Neural crest cell (in vitro differentiated cells): Measurements from ENCODE around the genes PIGL and LRRC75A.

DNA sequence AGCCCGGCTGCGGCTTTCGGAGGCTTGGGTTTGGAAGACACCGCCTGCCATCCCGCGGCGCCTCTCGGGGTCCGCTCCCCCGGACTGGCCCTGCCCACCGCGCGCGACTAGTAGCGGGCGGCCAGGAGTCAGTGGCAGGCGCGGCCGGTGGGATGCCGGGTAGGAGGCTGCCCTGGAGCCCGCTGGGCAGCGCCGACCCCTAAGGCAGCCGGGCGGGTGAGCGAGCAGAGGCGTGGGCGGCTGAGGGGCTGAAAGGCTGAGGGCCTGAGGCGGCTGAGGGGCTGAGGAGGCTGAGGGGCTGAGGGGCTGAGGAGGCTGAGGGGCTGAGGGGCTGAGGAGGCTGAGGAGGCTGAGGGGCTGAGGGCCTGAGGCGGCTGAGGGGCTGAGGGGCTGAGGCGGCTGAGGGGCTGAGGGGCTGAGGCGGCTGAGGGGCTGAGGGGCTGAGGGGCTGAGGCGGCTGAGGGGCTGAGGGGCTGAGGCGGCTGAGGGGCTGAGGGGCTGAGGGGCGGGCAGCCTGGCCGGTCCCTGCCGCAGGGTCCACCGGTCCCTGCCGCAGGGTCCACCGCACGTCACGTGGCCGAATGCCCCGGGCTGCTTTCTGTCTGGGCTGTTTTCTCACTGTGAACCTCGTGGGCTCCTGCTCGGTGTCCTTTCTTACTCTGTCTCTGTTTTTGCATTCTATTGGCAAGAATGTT, 17.7 kb downstream of the TBC1D26 start:
- PRO-cap: no peak

- PRO-cap: no peak
Observed at GRCh38 chr17:15913769-15914147, 31.2 kb upstream of the ADORA2B start.

GRCh38 chr17:16024763-16025386, 25.3 kb downstream of the TTC19 start:
- PRO-cap: no peak

DNA sequence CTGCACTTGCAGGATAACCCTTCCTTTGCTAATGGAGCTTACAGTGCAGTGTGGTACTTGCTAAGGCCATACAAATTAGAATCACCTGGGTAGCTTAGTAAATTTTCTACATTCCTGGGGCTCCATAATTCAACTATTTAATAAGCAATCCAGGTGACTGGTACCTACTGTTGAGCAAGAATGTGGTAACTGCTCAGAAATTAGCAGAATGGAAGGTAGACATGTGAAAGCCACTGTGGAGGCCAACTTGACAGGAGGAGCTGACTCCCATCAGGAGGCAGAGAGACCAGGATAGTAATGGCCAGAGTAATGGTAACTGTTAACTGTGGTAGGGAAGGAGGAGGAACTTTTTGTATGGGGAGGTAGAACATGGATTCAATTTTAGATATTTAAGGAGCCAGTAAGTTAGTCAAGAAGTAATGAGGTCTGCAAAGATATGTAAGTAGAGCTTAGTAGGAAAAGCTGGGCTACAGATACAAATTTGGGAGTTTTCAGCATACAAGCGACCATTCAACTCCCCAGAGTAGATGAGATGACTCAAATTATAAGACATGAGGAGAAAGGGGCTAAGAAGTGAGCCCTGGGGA, 42.9 kb downstream of the TTC19 start:
- PRO-cap: no peak

DNA sequence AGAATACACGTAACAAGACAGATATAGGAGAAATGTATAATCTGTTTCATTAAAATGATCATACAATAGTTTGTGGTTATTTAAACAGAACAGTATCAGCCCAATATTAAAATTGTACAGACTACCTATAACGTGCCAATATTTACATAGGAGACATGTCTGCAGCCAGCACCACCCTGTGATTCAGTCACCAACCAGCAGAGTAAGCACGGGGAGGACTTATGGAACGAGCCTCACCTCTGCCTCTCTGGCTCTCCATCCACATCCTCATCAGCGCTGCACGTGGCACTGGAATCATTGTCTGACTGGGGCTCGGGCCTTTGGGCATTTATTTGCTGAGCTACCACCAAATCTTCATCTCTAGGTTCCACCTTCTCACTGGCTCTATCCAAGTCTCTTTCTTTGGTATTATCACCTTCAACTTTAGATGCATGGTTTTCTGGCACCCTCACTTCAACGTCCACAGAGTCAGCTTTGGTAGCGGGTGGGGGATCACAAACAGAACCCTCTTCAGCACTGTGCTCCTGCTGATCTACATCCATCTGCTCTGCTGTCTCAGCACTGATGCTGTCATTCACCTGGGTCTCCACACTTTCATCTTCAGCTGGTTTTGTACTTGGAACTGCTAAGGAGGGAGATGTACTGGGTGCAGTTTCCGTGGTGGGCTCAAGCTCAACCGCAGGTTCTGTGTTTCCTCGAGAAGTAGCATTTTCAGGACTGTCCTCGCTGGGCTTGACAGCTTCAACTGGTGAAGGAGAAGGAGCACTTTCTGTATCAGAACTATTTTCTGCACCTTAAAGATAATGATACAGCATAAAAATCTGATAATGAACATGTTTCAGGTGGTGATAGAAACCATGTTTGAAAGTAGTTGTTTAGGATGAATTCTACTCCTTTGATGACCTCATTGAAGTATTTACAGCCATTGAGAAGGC, 101.7 kb downstream of the TTC19 start:
- PRO-cap: no peak

DNA sequence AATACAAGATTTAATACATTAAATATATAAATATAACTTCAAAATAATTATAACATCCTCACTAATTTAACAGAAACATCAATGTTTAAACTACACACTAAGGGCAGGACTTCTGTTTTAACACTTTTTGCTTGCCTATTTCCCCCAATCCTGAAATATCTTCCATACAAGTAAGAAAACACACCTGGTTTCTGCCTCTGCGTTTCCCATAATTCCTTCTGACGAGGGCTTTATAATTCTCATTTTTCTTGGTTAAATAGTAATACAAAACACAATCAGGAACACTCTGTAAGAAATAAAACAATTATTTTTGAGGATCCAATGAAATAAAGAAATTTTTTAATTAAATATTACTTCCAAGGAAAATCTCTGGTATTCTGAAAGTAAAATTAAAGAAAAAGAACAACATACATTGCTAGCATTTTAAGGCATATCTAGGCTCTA, 78.2 kb downstream of the NCOR1 start:
- PRO-cap: no peak

DNA sequence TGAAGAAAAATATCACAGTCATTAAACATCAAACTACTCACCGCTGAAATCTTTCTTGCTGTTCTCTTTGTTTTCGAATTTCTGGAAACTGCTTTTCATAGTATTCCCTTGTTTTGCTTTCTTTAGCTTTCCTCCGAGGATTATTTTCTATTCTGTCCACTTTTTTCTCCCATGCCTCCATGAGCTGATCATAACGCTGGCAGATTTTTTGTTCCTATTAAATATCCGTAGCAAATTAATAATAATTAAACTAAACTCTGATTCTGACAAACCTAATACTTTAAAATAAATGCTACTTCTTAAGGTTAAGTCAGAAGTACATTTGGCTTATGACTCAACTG, 69.0 kb downstream of the NCOR1 start:
- PRO-cap: no peak

DNA sequence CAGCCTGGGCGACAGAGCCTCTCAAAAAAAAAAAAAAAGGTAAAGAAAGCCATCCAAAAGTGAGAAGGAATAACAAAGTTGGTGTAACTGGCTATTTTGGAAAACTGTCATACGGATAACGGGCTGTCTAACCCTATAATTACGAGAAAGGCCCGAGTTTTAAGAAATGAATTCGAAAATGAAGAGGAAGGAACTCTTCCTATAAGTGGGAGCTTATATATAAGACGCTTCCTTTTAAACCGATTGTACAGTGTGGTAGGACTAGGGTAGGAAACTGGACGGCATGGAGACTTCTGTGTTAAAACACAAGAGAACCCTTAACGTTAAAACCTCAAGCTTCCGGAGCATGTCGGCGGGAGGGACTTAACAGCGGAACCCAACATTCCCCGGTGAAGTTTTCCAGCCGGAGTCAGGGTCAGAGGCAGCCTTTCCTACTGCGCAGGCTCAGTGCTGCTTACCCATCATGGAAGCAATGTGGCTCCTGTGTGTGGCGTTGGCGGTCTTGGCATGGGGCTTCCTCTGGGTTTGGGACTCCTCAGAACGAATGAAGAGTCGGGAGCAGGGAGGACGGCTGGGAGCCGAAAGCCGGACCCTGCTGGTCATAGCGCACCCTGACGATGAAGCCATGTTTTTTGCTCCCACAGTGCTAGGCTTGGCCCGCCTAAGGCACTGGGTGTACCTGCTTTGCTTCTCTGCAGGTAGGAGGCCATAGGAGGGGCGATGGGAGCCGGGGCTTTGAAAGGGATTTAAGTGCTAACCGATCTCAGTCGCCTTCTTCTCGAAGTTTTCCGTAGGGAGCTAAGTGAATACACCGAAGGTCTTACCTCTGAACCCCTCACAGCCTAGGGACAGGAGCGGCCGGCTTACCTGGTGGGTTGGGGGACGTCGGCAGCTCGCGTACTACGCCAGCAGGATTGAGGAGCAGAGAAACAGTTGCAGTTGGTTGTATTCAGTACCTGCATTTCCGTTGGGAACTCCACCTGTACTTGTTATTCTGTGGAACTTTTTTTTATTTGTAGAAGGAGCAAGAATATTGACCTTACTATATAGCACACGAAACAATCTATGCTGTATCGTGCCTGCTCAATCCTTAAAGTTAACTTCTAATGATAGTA, at the start of gene PIGL:
TSS of gene PIGL (plus strand) at position 447 of the 1,115 bp plus-strand sequence.
- PRO-cap: bidirectional peak, plus-strand start at position 447 of the sequence, minus-strand start at position 365 of the sequence

- PRO-cap: no peak
Observed at GRCh38 chr17:16297514-16298065, 55.7 kb downstream of the CENPV start.

- PRO-cap: no peak
Observed at GRCh38 chr17:16330782-16331337, 22.4 kb downstream of the CENPV start.

DNA sequence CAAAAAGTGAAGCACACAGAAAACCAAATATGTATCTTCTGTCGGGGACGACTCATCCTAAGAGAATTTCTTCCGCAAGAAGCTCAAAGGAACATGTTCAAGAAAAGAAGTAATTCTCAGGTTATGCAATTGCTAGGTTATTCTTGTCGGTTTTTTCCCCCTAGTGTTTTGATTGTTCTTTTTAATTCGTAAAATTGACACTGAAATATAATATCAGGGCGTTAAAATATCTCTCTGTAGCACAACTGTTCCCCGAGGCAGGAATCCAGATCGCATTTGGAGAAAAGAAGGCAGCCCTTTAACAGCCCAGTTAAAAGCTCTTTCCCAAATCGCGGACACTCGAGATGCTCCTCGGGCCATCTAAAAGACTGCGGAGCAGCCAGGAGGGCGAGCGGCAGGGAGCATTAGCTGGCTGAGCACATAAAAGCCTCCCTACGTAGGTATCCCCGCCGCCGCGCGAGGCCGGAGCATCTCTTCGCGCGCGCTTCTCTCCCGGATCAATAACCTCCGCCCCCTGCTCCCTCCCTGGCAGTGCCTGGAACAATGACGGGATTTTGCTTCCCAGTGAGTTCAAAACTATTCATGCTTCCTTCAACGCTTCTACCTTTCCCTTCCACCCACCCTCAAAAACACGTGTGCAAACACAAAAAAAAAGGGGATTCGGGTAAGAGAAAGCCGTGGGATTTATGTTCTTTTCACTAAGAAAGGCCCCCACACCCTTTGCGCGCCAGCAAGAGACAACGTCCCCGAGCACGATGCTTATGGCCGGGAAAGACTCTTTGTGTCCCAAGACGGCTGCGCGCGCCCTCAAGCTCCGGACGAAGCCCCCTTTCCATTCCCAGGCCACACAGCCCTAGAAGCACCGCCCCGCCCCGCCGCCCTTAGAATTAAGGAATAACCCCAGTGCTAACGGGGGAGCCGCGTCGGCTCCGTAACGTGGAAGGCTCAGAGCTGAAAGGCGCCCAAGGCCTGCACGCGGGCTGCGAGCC, 1.0 kb downstream of the CENPV start:
- PRO-cap: bidirectional peak, plus-strand start at position 573 of the sequence, minus-strand start at position 502 of the sequence; bidirectional peak, plus-strand start at position 953 of the sequence, minus-strand start at position 951 of the sequence

GRCh38 chr17:16443771-16444461, 28.5 kb downstream of the TRPV2 start:
- PRO-cap: no peak

DNA sequence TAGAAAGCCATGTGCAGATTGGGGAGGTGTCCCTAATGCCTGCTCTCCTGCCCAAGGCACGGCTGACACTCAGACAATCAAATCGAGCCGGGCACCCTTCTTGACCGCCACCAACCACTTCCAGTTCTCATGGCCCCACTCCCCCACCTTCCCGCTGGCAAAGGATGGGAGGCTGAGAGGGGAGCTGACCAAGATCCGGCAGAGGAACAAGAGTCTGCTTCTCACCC, 7.7 kb downstream of the LRRC75A start:
- PRO-cap: unidirectional peak, plus-strand start at position 80 of the sequence; bidirectional peak, plus-strand start outside the sequence, minus-strand start at position 120 of the sequence

DNA sequence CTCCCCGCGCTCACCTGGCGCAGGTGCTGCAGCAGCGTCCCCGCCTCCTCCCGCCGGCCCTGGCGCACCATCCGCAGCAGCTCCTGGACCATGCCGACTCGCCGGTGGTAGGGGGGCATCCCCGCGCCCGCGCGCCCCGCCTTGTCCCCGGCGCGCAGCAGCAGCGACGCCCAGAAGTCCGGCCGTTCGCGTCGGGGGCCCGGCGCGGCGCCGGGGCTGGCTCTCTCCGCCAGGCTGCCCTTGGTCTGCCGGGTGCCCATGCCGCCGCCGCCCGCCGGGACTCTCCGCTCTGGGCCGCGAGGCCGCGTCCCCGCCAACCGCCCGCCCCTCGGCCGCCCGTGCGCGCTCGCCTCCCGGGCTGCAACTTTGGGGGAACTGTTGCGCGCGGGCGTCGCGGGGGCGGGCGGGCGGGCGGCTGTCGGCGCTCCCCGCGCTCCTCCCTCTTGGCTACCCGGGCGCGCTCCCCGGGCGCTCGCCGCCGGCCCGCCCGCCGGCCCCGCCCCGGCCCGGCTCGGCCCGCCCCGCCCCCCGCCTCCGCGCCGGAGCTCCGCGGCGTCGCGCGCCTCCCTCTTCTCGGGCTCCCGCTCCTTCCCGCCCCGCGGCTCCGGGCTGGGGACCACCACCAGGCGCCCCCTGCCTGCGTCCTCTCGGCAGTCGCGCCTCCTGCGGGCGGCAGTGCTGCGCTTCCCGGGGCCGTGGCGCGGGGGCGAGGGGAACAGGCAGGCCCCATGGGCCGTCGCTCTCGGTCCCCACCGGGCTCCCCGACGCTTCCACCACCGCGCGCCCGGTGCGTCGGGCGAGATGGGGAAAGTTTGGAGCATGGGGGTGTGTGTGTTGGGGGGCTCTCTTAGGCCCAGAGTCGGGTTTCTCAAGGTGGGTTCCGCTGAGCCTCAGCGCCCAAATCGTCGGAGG, at the start of gene LRRC75A:
TSS of gene LRRC75A (minus strand) at position 463 of the 912 bp plus-strand sequence.
- PRO-cap: bidirectional peak, plus-strand start at position 653 of the sequence, minus-strand start at position 463 of the sequence

DNA sequence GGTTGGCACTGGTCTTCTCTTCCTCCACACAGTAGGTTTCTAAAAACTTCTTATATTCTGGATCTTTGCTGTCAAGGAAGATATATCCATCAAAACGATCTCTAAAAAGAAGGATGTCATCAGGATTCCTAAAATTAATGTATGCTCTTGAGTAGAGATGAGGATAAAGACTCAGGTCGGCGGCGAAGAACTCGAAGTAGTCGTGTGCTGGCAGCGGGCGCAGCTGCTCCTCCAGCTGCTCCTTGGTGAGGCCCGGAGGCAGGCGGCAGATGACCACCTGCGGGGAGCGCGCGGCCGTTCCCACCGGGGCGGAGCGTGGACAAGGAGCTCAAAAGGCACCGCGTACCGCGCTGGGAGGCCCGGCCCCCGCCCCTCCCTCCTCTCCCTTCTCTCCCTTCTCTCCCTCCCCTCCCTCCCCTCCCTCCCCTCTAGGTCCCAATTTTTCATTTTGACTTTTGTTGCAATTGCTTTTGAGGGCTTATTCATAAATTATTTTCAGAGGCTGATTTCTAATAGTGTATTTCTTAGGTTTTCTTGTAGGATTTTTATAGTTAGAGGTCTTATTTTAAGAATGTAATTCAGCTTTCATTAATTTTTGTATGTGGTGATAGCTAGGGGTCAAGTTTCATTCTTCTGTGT, 56.6 kb downstream of the CCDC144A start:
- PRO-cap: no peak

DNA sequence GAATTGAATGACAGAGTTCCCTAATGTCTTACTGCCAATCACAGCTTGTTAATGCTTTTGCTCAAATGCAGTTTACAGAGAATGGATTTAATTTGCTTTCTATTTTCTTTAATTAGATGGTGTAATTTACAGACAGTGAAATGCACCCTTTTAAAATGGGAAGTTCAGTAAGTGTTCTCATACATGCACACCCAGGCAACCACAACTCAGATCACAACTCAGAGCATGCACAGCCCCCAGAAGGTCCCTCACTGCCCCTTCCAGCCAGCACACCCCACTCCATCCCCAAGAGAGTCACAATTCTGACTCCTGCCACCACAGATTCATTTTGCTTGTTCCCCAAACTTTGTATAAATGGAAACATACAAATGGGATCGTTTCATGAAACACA, 3.2 kb upstream of the TNFRSF13B start:
- PRO-cap: no peak

DNA sequence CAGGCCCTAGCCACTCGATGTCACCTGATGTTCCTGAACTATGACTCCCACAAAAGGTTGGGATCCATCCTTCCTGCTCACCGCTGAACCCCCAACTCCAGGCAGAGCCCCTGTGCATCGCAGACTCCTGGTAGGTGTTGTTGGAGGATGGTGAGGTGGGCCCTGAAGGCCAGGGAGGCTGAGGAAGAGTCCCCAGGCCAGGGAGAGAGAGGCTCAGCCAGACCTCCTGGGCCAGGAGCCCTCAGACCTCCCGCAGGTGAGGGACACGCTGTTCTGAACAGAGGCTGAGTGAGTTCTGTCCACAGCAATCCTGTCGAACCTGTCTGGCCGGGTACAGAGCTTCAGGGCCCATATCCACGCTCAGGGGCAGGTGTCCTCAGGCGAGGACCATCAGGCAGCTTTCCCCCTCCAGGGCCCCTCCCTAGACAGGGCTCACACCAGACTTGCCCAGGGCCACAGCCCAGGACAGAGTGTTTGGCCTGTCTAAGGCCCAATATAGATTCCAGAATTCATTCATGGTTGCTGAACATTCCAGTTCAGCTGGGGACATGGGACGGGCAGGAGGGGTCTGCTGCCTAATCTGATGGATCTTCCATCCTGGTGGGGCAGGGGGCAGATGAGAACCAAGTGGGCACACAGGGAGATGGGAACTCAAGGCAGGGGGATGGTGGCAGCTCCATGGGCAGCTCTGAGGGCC, 23.6 kb upstream of the MPRIP start:
- PRO-cap: no peak

DNA sequence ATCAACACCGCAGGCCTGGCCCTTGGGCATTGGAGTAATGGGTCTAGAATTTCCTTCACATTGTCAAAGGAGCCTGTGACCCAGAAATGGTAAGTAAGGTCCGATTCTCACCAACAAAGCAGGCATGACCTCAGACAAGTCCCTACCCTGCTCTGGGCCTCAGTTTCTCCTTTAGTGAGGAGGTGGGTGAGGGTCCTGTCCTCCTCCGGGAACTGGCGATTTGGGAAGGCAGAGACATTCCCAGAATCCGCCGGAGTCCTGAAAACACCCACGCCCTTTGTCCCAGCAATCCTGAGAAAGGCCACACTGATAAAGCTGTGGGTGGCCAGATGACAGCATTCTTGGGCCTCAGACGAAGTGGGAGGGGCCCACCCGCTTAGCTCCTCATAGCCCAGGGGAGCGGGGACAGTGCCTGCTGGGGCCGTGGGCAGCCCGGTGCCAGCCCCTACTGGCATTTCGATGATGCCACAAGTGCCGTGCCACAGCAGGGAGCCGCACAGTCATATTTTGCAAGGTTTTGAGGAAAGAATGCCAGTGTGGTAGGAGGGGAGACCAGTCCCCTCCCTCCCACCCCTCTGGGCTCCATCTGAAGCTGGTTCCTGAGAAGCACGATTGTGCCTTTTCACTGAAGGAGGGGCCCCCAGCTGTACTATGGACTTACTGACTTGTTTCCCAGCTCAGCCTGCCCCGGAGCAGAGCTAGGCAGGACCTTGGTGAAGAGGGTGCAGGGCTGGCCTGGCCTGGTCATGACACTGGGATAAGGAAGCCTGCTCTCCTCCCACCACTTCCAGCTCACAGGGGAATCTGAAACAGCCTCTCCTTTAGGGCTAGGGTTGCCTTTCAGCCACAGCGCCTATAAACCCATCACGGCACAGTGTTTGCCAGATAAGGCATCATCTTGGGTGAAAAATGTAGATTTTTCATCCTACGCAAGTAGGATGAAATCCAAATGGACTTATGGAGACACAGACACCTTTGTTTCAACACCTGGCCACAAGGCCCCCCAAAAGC, 20.9 kb upstream of the MPRIP start:
- PRO-cap: bidirectional peak, plus-strand start at position 387 of the sequence, minus-strand start at position 228 of the sequence; unidirectional peak, plus-strand start at position 680 of the sequence

- PRO-cap: no peak
Observed at GRCh38 chr17:17031952-17032416, 10.3 kb upstream of the MPRIP start.

DNA sequence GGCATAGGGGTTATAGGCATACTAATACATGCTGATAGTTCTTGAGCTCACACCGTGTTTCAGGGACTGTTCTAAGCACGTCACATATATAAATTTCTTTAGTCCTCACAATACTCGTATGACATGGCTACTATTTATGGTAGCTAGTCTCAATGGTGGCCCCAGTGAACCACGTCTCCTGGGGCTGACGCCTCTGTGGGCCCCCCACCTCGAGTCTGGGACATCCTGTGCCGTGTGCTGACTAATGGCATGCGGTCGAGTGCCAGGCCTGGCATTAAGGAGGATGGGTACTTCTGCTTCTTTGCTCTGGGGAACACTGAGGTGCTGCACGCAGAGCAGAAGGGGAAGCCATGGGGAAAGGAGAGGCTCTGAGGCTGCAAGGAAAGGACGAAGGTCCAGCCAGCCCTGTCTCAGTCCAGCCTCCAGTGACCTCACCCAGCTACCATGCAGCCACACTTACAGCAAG, 5.8 kb upstream of the MPRIP start:
- PRO-cap: no peak